ENCODE measurements around the genes UGDH and SLC30A9.

GRCh38 chr4:39467528-39467883, 8.7 kb downstream of the LIAS start:
- PRO-cap = no peak

GRCh38 chr4:39470293-39470786, 11.5 kb downstream of the LIAS start:
- PRO-cap = no peak

DNA sequence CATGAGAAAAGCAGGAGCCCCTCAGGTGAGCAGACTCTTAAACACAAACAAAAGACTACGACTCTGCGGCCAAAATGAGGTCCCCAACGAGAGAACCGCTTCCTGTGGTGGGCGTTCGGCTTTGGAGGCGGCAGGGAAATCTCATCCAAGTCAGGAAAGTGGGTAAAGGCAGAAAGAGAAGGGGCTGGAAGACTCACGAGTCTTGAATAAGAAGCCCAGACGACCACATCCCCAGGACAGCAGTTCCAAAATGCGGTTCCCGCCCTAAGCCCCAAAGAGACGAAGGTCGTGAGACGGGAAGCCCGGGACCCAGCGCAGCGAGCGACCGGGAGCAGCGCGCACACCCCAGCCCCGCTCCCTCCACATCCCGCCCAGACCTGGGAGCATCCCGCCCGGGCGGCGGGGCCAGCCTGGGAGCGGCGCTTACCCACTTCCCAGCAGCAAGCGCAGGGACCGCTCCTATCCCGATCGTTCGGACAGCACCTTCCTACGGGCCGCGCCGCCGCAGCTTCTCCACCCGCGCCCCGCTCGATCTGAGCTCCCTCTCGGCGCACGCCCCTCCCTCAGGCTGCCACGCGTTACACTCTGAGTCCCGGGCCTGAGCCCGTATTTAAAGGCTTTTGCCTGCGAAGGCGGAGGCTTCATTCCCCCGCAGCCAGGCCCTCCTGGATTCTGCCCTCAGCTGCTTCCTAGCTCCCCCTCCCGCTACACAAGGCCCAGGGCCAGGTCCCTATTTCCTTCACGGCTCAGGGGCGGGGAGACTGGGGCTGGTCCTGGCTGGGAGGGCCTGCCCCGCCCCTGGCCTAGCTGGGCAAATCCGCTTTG, at the start of gene UGDH:
TSS of gene UGDH (minus strand) at position 584 of the 825 bp plus-strand sequence.
- PRO-cap = bidirectional peak, plus-strand start outside the sequence, minus-strand start at position 535 of the sequence

DNA sequence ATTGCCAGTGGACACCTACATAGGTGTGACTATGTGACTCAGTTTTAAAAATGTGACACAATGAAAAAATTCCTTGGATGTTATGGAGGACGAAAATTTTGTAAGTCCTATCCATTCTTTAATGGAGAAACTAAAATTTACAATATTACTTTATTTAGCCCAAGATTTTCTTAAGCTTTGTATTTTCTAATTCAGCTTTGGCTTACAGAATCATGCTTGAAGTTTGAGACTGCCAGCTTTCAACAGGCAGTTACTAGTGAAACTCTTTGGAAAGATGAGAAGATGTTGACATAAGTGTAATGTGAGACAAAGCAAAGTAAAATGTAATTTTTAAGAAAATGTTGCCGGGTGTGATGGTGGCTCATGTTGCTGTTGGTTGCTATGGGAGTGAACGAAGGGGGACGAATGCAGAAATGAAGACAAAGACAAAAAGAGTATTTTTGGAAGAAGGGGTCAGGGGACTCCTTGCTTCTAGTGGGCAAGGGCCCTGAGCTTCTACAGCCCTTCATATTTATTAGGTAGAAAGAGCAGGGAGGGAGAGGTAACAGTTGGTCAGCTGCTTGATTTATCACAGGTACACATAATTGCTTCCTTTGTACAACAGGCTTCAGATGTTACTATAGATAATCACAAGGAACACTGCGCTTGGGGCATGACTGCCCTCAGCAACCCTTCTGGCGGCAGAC, 11.8 kb upstream of the UGDH start:
- PRO-cap = no peak

DNA sequence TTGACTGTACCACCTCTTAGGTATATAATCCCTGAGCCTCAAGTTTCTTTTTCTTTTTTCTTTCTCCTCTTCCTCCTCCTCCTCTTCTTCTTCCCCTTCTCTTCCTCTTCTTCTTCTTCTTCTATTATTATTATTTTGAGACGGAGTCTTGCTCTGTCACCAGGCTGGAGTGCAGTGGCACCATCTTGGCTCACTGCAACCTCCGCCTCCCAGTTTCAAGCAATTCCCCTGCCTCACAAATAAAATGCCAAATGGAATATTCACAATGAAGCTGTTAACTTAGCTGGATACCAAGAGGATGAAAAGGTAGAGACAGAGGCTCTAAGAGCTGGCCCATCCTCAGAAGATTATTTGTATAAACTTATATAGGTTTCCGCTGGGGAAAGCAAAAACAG, 36.6 kb upstream of the UGDH start:
- PRO-cap = no peak

GRCh38 chr4:39753348-39754230, 55.7 kb downstream of the UBE2K start:
- PRO-cap = no peak

GRCh38 chr4:40195987-40196635, 720 bp upstream of the RHOH start:
- PRO-cap = bidirectional peak, plus-strand start at chr4:40196765, minus-strand start at chr4:40196535

GRCh38 chr4:40202504-40202848, 5.6 kb downstream of the RHOH start:
- PRO-cap = unidirectional peak, plus-strand start at chr4:40202622

DNA sequence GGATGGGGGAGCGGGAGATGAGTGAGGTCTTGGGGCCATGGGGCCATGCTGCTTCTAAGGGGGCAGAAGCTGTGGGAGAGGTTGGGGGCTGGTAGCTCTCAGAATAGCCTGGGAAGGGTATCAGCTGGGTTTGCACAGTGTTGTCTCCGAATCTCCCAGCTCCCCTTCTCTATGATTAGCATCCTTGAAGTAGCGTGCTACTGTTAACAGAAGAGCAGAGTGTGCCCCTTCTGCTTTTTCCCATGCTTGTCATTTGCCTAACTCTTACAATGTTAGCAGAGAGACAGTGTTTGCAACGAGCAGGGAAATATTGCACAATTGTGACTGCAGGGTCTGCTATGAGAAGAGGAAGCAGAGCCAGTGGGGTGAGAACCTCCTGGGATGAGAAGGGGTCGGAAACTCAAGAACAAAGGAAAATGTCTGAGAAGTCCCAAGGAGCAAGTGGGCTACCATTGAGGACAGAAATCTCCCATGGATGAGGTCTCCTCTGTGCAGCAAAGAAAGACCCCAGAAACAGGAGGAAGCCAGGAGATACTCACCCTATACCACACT, 7.8 kb upstream of the CHRNA9 start:
- PRO-cap = no peak

DNA sequence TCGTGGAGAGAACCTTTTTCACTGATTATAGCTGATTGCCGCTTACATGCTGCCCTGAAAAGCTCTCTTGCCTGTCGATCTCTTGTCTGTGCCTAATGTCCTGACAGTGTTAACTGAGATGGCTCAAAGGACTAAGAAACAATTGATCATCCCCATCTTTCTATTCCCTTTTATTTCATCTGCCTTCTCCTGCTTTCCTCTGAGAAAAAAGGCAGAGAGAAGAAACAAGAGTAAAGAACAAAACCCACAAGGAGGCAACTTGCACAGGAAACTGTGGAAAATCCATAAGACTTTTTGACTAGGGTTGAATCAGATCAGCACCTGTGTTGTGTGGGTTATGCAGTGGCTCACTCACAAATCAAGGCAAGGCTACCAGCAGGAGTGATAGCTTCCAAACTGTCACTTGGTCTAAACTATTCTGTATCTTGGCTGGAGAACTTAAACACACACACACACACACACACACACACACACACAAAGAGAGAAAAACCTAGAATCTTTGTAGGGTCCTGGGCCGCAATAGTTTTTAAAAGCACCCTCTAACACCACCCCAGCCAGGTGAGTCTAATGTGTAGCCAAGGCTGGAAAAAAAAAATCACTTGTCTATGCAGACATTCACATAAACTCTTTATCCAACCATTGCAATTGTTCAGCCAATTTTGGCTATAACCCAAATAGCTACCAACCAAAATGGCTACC, 133.6 kb downstream of the RBM47 start:
- PRO-cap = no peak

DNA sequence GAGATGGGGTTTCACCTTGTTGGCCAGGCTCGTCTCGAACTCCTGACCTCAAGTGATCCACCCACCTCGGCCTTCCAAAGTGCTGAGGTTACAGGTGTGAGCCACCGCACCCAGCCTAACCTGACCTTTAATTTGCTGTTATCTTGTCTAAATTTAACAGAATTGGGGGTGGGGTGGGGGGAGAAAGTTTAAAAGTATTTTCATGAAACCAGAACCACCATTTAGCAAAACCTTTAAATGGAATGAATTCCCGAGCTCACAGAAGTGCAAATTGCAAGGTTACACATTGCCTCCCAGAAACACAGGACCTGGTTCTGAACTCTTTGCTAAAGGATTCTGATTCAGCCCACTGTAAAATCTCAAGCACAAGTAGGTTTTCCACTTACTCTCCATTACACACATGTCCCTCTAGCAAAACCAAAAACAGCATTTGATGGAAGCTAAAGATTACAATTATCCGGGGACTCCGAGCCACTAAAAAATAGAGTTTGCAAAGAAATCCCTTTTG, 115.7 kb downstream of the RBM47 start:
- PRO-cap = no peak

GRCh38 chr4:40515228-40515751, 114.4 kb downstream of the RBM47 start:
- PRO-cap = unidirectional peak, plus-strand start at chr4:40515319; unidirectional peak, minus-strand start at chr4:40515469

- PRO-cap = no peak
Observed at GRCh38 chr4:40840952-40841441, 91.2 kb downstream of the NSUN7 start.

- PRO-cap = no peak
Observed at GRCh38 chr4:40992444-40993333, 221.7 kb downstream of the APBB2 start.

GRCh38 chr4:41028433-41029532, 185.6 kb downstream of the APBB2 start:
- PRO-cap = no peak

DNA sequence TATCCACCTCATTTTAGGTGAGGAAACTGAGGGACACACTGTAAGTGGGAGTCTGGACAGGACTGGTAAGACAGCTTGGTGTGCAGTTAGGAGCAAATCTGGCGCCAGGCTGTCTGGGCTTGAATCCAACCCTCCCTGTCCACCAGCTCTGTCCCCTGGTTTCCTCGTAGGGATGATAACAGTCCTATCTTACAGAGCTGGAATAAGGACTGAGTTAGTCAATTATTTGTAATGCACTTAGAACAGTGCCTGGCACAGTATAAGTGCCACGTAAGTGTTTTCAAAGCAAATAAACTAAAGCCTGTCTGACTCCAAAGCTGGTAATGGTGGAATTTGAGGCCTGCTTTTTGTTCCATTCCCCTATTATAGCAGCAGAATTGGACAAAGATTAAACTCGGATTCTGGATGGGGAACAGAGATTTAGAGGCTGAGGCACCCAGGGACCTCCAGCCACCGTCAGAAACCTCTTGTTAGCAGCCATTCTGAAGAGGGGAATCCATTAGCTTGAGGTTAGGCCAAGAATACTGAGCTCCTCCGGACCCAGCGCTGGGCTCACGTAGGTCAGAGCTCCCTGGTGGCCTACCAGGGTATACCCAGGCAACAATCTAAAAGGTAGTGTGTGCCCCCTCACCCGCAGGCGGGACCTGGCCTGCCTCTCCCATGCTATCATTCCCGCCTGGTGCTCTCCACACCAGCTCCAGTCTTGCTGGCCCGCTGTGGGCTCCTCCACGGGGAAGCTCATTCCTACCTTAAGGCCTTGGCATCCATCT, 102.1 kb downstream of the UCHL1 start:
- PRO-cap = no peak

- PRO-cap = no peak
Observed at GRCh38 chr4:41544956-41545847, 7.2 kb downstream of the LIMCH1 start.

- PRO-cap = bidirectional peak, plus-strand start at chr4:41990586, minus-strand start at chr4:41990422
Observed at GRCh38 chr4:41990053-41991345, at the start of gene SLC30A9. Gene SLC30A9, plus strand, starts transcription at chr4:41990530.

DNA sequence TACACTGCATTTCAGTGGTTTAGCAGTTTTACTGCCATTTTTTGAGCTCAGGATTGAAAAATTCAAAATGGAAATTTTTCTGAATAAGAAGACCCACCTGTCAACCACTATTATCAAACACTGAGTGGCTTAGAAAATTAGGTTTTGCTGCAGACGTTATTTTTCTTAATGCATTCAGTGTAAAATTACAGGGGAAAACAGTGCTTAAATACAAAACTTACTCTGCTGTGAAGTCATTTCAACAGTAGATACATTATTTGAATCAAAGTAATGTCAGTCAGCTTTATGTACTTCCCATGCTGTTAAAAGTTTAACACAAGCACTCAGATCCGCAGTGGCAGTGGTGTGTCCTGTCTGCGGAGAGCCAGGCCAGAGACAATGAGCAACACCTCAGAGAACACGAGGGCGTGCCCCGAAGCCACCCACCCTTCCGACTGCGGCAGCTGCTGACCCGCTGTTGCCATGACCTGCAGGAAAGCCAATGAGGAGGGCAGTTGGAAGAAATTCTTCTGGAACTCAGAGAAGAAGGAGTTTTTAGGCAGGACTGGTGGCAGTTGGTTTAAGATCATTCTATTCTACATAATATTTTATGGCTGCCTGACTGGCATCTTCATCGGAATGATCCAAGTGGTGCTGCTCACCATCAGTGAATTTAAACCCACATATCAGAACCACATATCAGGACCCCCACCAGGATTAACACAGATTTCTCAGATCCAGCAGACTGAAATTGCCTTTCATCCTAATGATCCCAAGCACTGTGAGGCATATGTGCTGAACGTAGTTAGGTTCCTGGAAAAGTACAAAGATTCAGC, 38.6 kb downstream of the SLC30A9 start:
- PRO-cap = no peak

GRCh38 chr4:44016547-44017347, 431.9 kb downstream of the KCTD8 start:
- PRO-cap = no peak